ENCODE measurements around a stretch of chr6.

DNA sequence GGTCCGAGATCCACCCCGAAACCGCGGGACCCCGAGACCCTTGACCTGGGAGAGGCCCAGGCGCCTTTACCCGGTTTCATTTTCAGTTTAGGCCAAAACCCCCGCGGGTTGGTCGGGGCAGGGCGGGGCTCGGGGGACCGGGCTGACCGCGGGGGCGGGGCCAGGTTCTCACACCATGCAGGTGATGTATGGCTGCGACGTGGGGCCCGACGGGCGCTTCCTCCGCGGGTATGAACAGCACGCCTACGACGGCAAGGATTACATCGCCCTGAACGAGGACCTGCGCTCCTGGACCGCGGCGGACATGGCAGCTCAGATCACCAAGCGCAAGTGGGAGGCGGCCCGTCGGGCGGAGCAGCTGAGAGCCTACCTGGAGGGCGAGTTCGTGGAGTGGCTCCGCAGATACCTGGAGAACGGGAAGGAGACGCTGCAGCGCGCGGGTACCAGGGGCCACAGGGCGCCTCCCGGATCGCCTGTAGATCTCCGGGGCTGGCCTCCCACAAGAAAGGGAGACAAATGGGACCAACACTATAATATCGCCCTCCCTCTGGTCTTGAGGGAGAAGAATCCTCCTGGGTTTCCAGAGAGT is 53.9 kb upstream of the HLA-A start:
- PRO-cap, 2 experiments = peak in 2 of 2 experiments; most common plus-strand start position 171 of the sequence (in 1); most common minus-strand start position 68 of the sequence (in 2)
- RAMPAGE, long total RNA, 4 experiments = start-site peak on the minus strand in 1 of 4 experiments, centred at position 64 of the sequence, 14 reads per replicate

DNA sequence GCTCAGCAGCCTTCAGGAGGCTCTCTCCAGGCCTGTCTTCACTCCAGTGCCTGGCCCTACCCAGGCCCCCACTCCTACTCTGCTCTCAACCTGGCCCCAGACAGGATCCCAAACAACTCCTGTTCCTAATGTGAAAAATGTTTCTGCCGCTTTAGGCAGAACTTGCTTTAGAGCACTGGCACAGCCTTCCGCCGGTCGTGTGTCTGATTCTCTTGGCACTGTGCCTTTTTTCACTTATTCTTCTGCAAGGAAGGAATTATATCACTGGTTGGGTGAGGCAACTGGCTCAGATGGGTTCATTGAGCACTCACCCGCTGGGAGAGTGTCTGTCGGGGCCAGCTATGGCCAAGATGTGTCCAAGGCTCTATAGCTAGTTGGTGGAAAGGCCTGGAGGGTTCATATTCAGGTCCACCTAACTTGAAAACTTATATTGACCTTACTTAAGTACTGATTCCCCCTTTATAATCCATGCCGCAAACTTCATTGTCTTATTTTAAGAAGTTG is 33.6 kb upstream of the HLA-A start:
- PRO-cap, 2 experiments = no peak in any of the 2 experiments
- RAMPAGE, long total RNA, 4 experiments = no peak in any of the 4 experiments

DNA sequence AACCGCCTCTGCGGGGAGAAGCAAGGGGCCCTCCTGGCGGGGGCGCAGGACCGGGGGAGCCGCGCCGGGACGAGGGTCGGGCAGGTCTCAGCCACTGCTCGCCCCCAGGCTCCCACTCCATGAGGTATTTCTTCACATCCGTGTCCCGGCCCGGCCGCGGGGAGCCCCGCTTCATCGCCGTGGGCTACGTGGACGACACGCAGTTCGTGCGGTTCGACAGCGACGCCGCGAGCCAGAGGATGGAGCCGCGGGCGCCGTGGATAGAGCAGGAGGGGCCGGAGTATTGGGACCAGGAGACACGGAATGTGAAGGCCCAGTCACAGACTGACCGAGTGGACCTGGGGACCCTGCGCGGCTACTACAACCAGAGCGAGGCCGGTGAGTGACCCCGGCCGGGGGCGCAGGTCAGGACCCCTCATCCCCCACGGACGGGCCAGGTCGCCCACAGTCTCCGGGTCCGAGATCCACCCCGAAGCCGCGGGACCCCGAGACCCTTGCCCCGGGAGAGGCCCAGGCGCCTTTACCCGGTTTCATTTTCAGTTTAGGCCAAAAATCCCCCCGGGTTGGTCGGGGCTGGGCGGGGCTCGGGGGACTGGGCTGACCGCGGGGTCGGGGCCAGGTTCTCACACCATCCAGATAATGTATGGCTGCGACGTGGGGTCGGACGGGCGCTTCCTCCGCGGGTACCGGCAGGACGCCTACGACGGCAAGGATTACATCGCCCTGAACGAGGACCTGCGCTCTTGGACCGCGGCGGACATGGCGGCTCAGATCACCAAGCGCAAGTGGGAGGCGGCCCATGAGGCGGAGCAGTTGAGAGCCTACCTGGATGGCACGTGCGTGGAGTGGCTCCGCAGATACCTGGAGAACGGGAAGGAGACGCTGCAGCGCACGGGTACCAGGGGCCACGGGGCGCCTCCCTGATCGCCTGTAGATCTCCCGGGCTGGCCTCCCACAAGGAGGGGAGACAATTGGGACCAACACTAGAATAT is 613 bp downstream of the HLA-A start:
- PRO-cap, 2 experiments = peak in 1 of 2 experiments; most common plus-strand start position 216 of the sequence (in 1); most common minus-strand start position 178 of the sequence (in 1)
- RAMPAGE, long total RNA, 4 experiments = start-site peak on the plus strand in 1 of 4 experiments, centred at position 160 of the sequence, 123 reads per replicate

DNA sequence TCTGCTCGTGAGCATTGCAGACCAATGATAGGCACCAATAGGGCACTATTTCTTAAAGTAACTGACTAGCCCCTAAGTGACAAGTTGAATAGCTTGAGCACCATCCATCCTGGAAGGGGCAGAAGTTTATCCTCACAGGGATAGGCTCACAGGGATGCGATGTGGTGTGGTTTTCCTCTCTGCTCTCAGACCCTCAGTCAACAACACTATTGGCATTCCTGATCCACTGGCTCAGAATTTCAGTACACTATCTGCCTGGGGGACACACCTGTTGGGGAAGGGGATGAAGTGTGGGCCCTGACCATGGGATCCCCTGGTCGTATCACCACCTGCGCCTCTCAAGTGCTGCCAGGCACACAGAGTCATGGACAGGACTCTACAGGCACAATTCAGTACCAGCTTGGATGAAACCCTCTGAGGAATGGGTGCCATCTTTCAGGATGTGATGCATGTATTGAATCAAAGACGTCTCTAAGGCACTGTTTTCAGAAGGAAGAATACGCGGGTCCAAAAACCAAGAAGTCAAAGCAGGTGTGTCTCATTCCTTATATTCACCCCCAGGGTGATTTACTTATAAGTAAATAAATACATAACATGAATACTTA is 6.8 kb downstream of the HLA-A start:
- PRO-cap, 2 experiments = no peak in any of the 2 experiments
- RAMPAGE, long total RNA, 4 experiments = no peak in any of the 4 experiments

GRCh38 chr6:30067813-30068487 is 952 bp downstream of the PPP1R11 start:
- PRO-cap, 2 experiments = no peak in any of the 2 experiments
- RAMPAGE, long total RNA, 4 experiments = no peak in any of the 4 experiments

GRCh38 chr6:30069615-30070321 is 2.8 kb downstream of the PPP1R11 start:
- PRO-cap, 2 experiments = no peak in any of the 2 experiments
- RAMPAGE, long total RNA, 4 experiments = no peak in any of the 4 experiments

DNA sequence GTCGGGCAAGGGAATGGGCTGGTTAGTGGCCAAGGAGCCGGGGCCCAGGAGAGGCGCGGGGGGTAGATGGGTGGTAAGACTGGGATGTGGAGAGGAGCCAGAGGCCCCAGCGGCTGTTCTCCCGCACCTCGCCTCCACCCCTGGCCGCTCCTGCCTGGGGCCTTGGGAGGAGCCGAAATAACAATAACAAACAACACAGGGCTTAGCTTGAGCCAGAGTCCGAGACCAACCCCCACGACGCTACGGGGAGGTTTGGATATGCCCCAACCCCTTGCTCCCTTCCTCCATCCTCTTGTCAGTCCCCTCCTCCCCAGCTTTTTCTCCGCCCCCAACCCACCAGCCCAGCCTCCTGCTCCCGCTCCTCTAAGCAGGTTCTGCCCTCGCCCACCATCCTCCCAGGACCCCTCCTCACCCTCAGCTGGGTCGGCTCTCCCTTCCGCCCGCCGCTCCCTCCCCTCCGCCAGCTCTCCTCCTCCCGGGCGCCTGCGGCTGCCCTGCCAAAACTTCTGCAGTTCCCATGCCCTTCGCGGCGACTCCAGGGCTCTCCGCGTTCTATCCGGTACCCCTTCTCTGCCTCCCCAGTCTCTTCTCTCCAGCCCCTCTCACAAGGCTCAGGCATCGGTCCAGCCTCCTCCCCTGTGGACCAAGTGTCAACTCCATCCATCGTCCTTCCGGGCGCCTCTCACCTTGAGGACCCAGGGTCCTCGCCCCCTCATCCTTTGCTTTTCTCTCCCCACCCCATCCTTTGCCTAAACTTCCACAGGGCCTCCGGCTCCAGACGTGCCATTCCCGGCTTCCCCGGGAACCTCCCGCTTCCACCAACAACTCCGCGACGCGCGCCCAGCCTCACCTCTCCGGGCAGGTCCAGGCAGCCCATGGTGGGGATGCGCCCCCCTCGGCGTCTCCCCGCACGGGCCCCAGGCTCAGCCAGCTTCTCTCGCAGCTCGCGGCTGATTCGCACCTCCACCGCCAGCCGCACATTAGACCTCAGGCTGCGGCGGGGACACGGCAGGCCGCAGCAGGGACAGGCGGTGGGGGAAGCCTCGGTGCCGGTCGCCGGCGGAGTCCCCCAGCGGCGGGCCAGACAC is 852 bp downstream of the RNF39 start:
- PRO-cap, 2 experiments = no peak in any of the 2 experiments
- RAMPAGE, long total RNA, 4 experiments = no peak in any of the 4 experiments

DNA sequence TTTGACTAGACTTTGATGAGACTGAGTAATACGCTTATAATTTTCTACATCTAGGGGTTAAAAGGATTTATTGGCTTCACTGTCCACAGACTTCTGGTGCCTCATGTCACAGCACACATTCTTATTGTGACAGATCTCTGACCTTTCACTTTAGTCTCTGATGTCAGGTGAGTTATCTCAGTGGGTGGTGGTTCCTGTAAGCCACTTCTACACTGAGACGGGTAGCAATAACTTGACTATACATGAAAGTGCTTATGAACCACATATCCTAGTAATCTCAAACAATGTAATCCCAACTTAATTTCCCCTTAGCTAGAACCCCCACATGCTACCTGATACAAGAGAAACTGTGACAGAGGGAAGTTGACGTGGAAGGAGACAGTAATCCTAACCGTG is 6.7 kb upstream of the TRIM40 start:
- PRO-cap, 2 experiments = no peak in any of the 2 experiments
- RAMPAGE, long total RNA, 4 experiments = no peak in any of the 4 experiments

- PRO-cap, 2 experiments = no peak in any of the 2 experiments
- RAMPAGE, long total RNA, 4 experiments = no peak in any of the 4 experiments
Measured at GRCh38 chr6:30164106-30164774, 894 bp downstream of the TRIM15 start.

DNA sequence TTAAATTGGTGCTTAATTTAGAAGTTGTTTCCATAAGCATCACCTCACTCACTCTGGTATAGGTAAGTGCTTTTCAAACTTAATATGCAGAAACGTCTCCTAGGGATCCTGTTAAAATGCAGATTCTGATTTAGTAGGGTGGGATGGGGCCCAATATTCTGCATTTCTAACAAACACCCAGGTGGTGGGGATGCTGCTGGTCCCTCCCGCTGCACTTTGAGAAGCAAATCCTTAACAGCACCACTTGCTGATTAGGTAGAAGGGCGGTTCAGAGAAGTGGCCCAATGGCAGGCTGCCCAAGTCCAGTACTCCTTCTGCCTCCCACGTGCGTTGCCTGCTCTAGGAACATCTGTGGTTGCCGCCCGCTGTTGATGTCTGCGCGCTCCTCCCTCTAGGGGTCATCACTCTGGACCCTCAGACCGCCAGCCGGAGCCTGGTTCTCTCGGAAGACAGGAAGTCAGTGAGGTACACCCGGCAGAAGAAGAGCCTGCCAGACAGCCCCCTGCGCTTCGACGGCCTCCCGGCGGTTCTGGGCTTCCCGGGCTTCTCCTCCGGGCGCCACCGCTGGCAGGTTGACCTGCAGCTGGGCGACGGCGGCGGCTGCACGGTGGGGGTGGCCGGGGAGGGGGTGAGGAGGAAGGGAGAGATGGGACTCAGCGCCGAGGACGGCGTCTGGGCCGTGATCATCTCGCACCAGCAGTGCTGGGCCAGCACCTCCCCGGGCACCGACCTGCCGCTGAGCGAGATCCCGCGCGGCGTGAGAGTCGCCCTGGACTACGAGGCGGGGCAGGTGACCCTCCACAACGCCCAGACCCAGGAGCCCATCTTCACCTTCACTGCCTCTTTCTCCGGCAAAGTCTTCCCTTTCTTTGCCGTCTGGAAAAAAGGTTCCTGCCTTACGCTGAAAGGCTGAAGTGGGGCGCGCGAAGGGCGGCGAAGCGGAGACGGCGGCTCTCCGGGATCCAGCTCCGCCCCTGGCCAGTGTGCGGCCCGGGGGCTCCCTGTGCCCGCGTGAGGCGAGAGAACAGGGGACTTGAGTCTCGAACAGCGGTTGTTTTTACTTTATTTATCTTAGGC is 8.4 kb downstream of the TRIM15 start:
- PRO-cap, 2 experiments = no peak in any of the 2 experiments
- RAMPAGE, long total RNA, 4 experiments = no peak in any of the 4 experiments

GRCh38 chr6:30213911-30214945 is 1.0 kb upstream of the TRIM26 start:
- PRO-cap, 2 experiments = peak in 2 of 2 experiments; most common plus-strand start chr6:30214242 (in 2); most common minus-strand start chr6:30214153 (in 1)
- RAMPAGE, long total RNA, 4 experiments = no peak in any of the 4 experiments

DNA sequence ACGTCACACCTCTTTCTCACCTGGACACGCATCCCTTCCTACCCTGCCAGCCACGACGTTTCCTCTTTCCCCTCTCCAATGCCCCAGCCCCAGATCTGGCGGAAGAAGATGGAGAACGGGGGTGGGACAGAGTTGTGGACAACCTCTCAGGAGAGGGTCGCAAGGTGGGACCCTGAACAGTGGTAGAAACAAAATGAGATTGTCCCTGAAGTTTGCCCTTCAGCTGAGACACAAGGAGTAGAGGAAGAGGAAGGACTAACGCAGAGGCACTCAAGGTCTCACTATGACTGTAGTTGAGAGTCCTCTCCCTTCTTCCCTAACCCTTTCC is 529 bp downstream of the TRIM39 start:
- PRO-cap, 2 experiments = peak in 1 of 2 experiments; most common plus-strand start position 92 of the sequence (in 1)
- RAMPAGE, long total RNA, 4 experiments = no peak in any of the 4 experiments

- PRO-cap, 2 experiments = no peak in any of the 2 experiments
- RAMPAGE, long total RNA, 4 experiments = no peak in any of the 4 experiments
Measured at GRCh38 chr6:30491939-30493052, 3.0 kb downstream of the HLA-E start.

DNA sequence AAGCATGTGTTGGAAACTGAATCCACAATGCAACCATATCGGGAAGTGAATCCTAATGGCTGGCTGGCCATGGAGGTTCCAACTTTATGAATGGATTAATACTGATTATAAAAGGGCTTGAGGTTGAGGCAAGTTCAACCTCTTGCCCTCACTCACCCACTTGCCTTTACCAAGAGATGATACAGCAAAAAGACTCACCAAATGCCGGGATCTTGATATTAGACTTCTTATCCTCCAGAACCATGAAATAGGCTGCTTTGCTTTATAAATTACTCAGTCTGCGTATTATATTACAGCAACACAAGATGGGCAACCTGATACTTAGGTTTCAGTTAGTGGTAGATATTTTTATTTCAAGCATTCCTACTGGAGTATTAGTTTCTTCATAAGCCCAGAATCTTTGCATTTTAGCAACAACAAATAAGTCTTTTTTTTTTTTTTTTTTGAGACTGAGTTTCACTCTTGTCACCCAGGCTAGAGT is 5.3 kb downstream of the HLA-E start:
- PRO-cap, 2 experiments = no peak in any of the 2 experiments
- RAMPAGE, long total RNA, 4 experiments = no peak in any of the 4 experiments

DNA sequence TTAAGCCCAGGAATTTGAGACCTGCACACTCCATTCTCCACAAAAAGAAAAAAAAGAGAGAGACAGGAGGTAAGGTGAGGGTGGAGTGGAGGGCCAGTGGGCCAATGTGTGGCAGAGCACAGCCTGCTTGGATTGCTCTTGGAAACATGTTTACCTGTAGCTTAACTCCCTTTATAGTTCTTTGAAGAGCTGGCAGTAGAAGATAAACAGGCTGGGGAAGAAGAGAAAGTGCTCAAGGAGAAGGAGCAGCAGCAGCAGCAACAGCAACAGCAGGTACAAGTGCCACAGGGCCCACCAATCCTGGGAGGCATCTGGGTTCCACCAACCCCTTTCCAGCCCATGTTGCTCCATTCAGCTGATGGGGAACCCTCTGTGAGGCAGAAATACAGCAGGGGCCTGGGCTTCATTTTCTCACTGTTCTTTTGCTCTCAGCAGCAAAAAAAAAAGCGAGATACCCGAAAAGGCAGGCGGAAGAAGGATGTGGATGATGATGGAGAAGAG is 6.4 kb downstream of the ABCF1 start:
- PRO-cap, 2 experiments = no peak in any of the 2 experiments
- RAMPAGE, long total RNA, 4 experiments = no peak in any of the 4 experiments

- PRO-cap, 2 experiments = peak in 1 of 2 experiments; most common minus-strand start chr6:30615990 (in 1)
- RAMPAGE, long total RNA, 4 experiments = no peak in any of the 4 experiments
Measured at GRCh38 chr6:30615337-30616187, 1.5 kb downstream of the PPP1R10 start.

DNA sequence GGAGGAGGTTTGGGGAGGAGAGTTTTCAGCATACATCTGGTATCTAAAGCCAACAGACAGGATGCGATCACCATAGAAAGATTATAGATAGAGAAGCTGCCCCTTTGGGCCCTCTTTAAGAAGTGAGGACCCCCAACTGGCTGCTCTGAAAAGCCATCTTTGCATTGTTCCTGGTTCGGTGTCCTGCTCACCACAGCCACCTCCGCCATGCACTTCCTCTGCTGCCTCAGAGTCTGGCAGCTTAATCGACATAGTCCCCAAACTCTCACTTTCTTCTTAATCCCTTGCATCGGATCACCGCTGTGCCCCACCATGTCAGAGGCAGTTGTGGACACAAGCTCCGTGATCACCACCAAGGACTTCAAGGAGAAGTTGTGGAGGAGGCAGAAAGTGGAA is 6.6 kb downstream of the ATAT1 start:
- PRO-cap, 2 experiments = no peak in any of the 2 experiments
- RAMPAGE, long total RNA, 4 experiments = start-site peak on the plus strand in 1 of 4 experiments, centred at position 248 of the sequence, 9 reads per replicate

- PRO-cap, 2 experiments = no peak in any of the 2 experiments
- RAMPAGE, long total RNA, 4 experiments = no peak in any of the 4 experiments
Measured at GRCh38 chr6:30648028-30648589, 1.2 kb downstream of the C6orf136 start.

DNA sequence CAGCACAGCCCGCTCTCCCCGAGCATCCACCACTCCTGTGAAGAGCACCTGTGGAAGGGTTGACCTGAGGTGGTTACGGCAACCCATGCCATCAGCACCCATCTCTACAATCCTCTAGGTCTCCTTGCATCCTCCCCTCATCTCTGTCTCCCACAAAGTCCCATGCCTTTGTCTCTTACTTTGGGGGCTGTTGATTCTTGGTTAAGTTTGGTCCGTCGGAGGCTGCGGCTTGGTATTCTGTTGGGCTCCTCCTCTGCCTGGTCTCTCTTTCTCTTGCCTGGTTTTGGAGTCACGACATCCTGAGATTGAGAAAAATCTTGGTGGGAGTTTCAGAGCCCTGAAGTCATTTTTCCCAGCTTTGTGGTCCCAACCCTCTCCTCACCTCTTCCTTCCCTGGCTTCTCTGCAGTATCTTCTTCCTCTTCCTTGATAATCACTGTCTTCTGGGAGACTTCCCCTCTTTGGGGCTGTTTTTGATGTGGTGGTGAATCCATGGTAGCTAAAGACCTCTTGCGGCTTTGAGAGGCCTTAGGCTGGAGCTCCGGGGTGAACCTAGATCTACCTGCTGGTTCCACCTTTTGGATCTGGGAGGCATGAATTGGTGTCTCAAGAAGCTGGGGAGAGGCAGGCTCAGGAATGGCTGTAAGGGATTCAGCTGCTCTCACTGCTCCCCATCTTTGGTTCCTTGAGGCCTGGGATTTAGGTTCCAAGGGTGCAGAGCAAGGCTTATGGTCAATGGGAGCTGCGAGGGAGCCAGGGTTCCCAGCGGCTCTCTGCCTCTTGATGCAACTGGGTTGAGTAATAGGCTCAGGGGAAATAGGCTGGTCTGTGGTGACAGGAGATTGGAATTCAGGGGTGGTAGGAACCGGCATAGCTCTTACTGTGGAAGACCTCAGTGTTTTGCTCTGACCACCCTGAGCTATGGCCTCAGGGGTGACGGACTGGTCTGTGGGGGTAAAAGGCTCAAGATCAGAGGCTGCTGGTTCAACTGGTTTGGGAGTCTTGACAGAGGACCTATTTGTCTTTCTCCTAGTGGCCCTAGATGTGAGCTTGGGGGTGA is 12.8 kb upstream of the NRM start:
- PRO-cap, 2 experiments = no peak in any of the 2 experiments
- RAMPAGE, long total RNA, 4 experiments = no peak in any of the 4 experiments

GRCh38 chr6:30712969-30713653 is 4.0 kb downstream of the MDC1 start:
- PRO-cap, 2 experiments = no peak in any of the 2 experiments
- RAMPAGE, long total RNA, 4 experiments = no peak in any of the 4 experiments

All from upper lobe of left lung (tissue), 5 donors.